Choroid plexus epithelial cell (primary cell): ENCODE measurements around the genes SQSTM1 and OR2Y1.

GRCh38 chr5:179813043-179813629 lies 6.5 kb upstream of the MGAT4B start:
- RRBS = no CpG with 5 or more reads among the region's 5 CpGs

DNA sequence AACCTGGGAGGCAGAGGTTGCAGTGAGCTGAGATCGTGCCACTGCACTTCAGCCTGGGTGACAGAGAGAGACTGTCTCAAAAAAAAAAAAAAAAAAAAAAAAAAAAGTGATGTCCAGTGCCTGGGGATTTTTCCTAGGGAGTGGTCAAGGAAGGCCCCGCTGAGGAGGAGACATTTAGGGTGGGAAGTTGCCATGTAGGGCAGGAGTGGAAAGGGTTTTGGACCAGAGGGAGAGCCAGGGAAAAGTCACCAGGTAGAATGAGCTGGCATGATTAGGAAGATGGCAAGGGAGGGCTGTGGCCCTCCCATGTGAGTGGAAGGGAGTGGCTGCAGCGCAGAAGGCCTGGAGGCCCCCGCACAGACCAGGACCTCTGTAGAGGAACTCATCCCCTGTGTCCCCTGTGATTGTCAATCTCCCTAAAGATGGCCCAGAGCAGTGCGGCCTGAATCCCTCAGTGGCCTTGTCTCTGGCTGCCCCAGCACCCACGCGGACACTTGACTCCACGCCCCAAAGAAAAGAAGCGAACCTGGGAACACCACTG lies 2.7 kb upstream of the SQSTM1 start:
- RRBS = no CpG with 5 or more reads among the region's 9 CpGs

- RRBS = 1% methylated on average over 21 of the region's 74 CpGs
Observed at GRCh38 chr5:179820845-179821428, at the start of gene SQSTM1. Gene SQSTM1 (plus strand): TSS chr5:179820905.

DNA sequence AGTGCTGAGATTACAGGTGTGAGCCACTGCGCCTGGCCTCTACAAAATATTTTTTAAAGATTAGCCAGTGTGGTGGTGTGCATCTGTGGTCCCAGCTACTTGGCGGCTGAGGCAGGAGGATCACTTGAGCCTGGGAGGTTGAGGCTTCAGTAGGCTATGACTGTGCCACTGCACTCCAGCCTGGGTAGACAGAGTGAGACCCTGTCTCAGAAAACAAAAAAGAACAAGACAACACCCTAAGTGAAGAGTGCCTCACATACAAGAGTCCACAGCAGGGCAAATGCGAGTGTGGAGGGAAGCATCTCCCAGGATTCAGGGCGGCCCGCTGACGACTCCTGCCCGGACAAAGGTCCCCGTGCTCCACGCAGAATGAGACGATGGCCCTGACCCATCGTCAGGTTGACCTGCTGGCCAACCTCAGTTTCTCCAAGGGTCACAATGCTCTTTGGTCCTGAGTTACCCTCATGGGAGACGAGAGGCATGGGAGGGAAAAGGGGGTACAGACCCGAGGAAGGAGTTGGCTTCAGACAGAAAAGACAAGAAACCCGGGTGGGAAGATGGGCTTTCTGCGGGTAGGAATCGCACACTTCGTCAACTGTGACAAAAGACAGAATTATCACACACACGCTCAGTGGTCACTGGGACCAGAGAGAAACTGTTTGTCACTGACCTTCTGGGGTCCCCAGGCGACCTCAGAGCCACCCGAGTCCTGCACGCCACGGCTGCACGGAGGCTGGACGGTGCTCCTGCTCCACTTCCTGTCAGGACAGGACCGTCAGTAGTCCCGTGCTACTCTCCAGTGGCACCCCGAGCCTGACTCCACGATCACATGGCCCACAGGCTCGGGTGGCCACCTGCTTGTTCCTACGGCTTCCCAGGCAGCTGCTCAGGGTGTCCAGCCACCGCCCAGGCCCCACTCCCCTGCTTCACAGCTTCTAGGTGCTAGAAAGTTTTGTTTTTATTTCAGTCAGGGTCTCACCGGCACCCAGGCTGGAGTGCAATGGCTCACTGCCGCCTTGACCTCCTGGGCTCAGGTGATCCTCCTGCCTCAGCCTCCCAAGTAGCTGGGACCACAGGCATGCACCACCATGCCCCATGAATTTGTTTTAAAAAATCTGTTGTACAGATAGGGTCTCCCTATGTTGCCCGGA lies 18.0 kb downstream of the MRNIP start:
- RRBS = 87% methylated on average over 1 of the region's 34 CpGs

DNA sequence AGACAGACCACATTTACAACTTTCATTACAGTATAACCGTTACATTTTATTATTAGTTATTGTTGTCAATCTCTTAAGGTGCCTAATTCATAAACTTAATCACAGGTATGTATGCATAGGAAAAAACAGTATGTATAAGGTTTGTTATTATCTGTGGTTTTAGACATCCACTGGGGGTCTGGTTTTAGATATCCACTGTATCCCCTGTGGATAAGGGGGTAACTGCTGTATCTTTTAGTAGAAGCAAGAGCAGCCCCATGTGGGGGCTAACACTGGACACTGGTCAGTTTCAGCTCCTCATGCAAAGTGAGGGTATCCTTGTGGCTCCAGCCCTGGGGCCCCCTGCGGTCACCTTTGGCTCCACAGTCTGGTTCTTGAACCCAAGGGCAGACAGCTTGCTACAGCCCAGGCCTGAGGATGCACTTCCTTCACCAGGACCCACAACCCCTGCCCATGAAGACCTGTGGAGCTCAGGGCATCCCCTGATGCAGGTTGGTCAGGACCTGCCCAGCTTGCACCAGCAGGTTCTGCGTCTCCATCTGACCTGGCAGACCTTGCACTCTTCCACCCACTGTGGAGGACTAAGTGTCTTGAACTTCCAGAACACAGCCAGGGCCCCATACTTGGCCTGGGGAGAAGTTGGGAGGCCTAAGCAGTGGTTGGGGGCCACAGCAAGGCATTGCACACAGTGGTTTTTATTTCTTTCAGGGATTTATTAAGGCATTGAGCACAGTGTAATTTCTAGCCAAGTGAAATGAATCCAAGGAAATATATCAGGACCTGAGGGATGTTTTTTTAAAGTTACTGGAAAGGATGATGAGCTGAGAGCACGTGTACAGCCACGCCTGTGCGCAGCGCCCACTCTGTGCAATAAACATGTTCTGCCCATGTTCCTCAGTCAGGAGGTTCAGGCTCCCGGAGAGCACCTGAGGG lies 3.7 kb upstream of the MRNIP start:
- RRBS = no CpG with 5 or more reads among the region's 8 CpGs

DNA sequence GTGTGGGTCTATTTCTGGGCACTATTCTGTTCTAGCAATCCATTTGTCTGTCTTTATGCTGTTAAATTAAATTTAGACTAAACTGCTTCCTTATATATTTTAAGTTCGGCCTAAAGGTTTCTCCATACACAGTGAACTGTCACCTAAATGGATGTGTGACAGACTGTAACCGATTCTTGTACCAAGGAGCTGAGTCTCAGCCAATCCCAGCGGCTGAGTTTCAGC lies 15.6 kb upstream of the TBC1D9B start:
- RRBS = no CpG with 5 or more reads among the region's 3 CpGs

- RRBS = no CpG with 5 or more reads among the region's 1 CpG
Observed at GRCh38 chr5:179993415-179993991, 78.1 kb downstream of the RNF130 start.

DNA sequence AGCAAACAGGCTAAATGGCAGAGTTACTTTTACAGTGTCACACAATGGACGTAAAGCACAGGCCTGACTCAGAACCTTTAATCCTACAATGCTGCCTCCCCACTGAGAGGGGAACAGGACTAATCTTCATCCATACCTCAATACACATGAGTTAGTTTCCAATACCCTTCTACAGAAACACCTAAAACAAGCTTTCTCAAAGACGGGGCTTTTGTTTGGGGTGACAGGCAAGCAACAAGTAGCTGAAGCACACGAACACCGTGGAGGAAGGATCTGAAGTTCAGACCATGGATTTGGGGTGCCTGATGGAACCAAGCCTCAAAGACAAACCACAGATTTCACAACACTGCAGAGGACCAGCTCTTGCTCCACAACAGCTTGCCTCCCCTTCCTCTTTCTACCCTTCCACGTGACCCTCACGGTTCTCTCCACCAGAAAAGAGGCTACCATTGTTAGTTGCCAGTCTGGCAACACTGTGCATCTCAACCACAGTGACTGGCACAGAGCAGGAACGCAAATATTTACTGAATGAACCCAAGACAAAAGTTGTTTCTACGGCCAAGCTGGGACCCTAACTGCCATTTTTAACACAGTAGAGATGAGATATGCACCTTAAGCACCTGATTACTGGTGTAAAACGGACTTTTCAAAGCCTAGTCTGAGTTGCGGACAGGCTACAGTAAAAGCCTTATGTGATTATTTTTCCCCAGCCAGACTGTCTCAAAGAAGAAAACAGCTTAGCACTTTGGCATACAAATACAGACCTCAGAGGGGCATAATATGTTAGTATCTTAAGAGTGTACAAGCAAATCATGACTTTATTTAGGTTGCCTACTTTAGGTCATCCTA lies 1.6 kb downstream of the RNF130 start:
- RRBS = no CpG with 5 or more reads among the region's 10 CpGs

DNA sequence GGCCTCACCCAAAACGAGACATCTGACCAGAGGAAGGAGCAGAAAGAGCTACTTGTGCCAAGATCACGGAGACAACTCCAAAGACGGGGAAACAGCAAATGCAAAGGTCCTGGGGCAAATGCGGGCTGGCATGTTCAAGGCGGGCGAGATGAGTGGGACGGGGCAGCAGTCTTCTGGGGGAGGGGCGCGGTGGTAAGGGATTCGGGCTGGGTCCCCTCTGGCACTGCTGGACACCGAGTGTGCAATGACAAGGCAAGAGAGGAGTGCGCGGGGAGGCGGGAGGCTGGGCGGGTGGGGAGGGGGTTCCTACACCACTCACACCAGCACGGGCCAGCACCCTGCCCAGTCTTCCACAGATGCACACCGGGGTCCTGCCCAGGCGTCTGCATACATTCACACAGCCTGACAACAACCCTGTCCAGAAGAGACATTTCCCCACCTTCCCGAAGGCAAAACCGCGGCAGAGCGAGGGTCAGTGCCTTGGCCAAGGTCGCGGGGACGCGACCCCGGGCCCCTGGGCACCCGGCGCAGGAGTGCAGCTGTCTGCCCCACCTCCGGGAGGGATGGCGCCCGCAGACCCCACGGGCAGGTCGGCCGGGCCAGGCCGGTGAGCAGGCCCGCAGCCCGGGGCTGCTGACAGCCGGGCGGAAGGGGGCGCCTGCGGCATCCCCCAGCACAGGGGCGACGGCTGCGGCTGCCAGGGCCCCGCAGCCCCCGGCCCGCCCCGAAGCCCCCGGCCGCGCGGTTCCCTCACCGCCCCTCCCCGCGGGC lies 668 bp downstream of the MAPK9 start:
- RRBS = 2% methylated on average over 22 of the region's 56 CpGs

DNA sequence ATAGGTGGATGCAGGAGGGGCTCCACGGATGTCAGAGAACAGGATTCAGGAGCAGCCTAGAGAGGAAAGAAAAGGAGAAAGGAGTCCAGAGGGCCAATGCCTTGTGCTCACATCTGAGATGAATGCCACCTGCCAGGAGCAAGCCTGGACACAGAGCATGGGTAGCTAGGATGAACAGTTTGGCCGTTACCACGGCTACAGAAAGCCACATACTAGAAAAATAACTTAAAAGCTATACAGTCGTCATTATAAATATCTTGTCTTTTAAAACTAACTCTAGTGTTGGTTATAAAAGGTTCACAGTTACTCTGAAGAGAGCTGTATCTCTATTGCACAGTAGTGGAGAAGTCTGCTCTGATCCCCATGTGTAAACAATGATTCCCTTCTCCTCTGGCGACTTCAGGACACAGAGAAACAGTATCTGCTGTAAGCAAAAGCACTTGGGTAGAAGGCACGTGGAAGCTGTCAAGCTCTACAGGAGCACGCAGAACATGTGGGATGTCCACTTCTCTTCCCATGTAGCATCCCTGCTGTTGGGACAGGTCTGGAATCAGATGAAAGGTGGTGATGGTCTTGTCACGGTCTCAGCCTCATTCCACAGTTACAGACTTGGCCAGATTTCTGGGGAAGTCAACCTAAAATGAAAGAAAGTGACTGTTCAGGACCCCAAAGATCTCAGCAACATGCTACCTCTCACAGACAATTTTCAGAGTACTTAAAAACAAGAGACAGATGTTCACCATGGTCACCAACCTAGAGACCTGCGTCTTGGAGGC lies 9.3 kb upstream of the MAPK9 start:
- RRBS = no CpG with 5 or more reads among the region's 9 CpGs

DNA sequence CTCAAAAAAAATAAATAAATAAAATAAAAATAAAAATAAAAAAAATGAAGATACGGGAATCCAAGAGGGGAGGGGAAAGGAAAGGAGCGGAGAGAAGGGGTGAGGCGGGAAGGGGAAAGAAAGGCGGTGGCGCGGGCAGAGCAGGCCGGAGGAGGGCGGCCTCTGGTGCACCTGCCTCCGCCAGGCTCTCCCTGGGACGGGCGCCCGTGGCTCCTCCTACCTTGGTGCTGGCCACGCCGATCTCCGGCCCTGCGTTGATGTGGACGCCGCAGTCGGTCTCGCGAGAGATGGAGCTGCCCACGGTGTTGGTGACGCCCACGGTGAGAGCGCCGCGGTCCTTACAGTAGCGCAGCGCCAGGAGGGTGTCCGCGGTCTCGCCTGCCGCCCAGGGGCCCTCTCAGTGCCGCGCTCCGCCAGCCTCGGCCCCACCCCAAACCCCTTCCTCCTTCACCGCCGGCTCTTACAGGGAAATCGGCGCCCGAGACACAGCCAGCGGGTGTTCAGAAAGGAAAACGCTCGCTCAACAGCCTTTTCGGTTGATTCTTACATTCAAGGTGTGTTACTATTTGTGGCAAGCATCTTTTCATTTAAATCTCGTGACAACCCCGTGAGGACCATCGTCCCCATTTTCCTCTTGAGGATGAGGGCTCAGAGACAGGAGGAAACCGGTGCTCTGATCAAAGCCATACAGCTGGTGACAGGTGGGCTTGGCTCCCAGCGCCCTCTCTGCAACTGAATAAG lies 21.9 kb upstream of the MAPK9 start:
- RRBS = no CpG with 5 or more reads among the region's 51 CpGs

DNA sequence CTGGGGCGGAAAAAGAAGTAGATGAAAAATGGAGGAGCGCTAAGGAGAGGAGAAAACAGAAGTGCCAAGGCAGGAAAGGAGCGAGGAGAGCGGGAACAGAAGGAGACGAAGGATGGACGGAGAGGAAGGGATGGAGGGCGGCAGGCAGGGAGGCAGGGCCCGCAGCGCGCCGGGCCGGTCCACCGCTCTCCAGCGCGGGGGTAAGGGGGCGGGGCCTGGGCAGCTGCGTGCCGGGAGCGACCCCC lies 215 bp upstream of the CNOT6 start:
- RRBS = 2% methylated on average over 8 of the region's 19 CpGs

- RRBS = 2% methylated on average over 20 of the region's 51 CpGs
Observed at GRCh38 chr5:180590064-180590783, 1.1 kb downstream of the SCGB3A1 start.

DNA sequence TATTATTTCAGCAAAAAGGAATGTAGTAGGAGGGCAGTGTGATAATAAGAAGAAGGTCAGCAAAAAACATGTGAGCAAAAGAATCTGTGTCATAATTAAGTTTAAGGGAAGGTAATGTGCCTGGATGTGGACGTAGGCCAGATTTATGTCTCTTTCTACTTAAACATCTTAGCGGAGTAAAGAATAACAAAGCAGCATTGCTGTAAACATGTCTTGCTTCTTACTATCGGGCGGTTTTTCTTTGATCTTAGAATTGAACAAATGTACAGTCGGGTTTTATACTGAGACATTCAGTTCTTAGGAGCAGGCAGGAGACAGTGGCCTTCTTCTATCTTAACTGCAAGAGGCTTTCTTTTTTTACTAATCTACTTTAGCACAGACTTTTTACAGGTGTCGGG lies 40.3 kb upstream of the FLT4 start:
- RRBS = no CpG with 5 or more reads among the region's 6 CpGs

DNA sequence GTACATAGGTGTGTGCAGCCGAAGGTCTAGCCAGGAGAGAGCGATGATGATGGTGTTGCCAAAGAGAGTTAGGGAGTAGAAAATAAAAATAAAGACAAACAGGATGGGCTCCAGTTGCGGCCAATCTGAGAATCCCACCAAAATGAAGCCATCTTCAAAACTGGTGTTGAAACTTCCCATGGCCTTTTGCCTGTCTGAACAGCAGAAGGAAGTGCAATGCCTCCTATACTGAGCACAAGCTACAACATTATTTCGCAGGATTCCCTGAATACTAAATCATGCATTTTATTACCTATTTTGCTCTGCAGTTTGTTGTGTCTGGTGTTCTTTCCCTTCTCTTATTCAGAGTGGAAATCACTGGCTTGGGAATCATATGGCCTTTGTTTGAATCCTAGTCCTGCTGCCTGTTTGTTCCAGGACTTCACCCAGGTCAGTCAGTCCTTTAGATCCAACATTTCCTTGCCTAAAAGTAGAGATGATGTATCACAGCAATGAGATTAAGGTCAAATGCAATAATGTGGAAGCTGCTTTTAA lies at the start of gene OR2Y1:
TSS of gene OR2Y1 (minus strand) at position 180 of the 534 bp plus-strand sequence.
- RRBS = no CpG with 5 or more reads among the region's 4 CpGs

DNA sequence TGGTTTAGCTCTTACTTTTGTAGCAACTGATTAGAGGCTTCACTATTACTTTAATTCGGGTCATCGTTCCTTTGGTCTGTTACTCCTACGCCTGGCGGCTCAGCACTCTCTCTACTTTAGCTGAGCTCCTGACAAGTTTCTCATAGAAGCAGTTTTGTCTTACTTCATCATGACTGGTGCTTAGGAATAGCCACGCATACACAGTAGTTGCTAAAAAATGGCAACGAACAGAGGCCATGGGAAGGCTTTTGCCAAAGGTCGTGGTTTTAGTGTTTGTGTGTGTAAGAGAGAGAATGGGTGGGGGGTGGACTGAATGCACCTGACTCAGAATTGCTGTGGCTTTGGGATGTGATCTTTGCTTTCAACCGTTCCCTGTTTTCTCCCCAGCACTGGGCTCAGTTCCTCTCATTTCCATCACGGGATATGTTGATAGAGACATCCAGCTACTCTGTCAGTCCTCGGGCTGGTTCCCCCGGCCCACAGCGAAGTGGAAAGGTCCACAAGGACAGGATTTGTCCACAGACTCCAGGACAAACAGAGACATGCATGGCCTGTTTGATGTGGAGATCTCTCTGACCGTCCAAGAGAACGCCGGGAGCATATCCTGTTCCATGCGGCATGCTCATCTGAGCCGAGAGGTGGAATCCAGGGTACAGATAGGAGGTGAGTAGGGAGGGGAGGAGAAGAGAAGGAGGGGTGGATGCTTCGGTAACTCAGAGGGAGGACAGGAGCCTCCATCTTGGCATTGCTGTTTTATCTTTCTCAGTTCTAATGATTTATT lies 12.2 kb downstream of the BTNL8 start:
- RRBS = no CpG with 5 or more reads among the region's 18 CpGs

DNA sequence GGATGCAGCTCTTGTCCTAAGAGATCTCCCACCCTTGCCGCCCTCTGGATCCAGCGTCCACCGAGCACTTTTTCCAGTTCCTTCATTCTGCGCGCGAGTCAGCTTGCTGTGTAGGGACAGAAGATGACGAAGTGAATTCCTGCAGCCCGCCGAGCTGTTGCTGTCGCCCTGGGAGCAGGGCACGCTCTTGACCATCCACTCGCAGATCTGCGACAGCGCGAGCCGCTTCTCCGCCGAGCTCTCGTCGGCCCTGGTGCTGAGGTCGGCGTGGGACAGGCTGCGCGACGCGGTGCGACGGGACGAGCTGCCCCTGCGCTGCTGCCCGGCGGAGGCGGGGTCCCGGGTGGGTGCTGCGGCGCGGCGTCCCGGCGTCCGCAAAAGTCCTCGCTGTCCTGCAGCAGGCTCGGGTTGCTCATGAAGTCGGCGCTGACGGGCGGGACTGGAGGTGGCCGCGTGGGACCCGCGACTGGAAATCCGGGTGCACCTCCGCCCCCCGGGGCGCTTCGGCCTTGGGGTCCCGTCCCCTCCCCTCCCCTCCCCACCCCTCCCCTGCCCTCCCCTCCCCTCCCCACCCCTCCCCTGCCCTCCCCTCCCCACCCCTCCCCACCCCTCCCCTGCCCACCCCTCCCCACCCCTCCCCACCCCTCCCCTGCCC lies 30.5 kb downstream of the OR2V1 start:
- RRBS = 2% methylated on average over 9 of the region's 57 CpGs

DNA sequence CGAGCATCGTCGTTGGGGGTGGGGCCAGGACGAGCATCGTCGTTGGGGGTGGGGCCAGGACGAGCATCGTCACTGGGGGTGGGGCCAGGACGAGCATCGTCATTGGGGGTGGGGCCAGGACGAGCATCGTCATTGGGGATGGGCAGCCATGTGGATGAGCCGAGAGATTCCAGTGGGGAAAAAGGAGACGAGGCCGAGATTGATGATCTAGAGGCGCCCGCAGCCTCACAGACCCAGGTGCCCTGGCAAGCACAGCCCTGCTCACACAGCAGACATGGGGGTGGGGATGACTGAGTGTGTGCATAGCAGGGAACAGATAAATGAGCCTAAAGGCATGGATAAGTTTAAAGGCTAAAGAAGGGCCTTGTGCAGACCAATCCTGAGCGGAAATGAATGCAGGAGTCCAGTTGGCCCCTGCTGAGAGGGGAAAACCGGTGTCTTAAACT lies 13.7 kb downstream of the OR2V2 start:
- RRBS = no CpG with 5 or more reads among the region's 19 CpGs

GRCh38 chr5:181172932-181174013 lies 25.9 kb downstream of the OR2V2 start:
- RRBS = no CpG with 5 or more reads among the region's 39 CpGs

- RRBS = no CpG with 5 or more reads among the region's 15 CpGs
Observed at GRCh38 chr5:181203037-181203793, 1.8 kb downstream of the TRIM7 start.